ENCODE measurements around a stretch of chr16.

DNA sequence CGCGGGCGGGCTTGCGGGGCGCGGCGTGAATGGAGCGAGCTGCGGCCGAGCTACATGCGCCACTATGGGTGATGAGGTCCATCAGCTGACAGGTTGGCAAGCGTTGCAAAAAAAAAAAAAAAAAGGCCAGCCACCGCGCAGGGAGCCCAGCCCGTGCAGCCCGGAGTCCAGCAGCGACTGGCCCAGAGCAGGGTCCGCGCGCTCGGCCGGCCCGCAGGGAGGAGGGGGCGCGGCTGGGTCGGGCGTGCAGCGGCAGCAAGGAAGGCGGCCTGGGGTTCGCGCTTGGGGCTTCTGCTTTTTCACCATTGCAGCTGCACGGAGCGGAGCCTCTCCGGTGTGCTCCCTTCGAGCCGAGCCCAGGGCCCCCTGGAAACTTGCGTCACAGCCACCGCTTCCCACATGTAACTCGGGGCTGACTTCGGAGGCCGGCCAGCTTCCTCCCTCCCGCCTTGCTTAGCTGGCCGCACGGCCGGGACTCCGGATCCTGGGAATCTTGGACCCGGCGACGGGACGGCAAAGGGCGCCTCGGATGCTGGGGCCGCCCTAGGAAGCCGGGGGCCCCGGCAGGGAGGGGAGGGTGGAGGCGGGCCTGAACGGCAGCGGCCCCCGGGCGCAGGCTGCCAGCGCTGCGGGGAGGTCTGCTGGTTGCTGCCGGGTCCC, 531 bp upstream of the TFAP4 start:
- RAMPAGE, long total RNA: no peak
- RRBS, 2 experiments: 2% methylated on average over 34 of the region's 63 CpGs
CAGE:
- cytosol, long polyA minus RNA: no peak
- cytosol, long polyA plus RNA: no peak
- long polyA plus RNA: no peak
- nucleolus, long total RNA: no peak
- nucleus, long polyA plus RNA: no peak
- nucleus, long total RNA: no peak

DNA sequence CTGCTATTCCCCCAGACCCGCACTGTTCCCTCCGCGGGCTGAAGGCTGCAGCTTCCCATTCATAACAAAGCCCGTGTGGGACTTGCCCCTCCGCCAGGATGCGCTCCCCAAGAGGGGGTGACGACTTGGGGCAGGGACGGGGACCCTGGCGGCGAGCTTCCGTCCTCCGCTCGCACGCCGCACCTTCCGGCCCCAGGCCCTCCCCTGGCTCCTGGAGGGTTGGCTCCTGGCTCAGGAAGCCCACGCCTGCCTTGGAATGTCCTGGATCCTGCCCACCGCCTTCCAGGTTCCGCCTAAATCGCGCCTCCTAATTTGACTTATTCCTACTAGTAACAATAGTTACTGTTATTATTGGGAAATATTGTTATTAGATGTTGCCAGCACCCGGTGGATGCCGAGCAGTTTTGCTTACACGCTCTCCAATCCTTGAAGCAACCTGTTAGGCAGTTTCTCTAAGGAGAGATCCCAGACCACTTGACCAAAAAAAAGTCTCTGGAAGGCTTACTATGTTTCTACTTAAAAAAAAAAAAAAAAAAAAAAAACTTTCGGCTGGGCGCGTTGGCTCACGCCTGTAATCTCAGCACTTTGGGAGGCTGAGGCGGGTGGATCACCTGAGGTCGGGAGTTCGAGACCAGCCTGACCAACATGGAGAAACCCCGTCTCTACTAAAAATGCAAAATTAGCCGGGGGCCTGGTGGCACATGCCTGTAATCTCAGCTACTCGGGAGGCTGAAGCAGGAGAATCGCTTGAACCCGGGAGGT, 1.2 kb upstream of the TFAP4 start:
- RAMPAGE, long total RNA: no peak
- RRBS, 2 experiments: no CpG with 5 or more reads among the region's 36 CpGs
CAGE:
- cytosol, long polyA minus RNA: no peak
- cytosol, long polyA plus RNA: no peak
- long polyA plus RNA: no peak
- nucleolus, long total RNA: no peak
- nucleus, long polyA plus RNA: no peak
- nucleus, long total RNA: no peak

GRCh38 chr16:4352151-4353104, 1.3 kb upstream of the PAM16 start:
- RAMPAGE, long total RNA: no peak
- RRBS, 2 experiments: 97 to 100% methylated on average over 1 of the region's 9 CpGs
CAGE:
- cytosol, long polyA minus RNA: no peak
- cytosol, long polyA plus RNA: no peak
- long polyA plus RNA: no peak
- nucleolus, long total RNA: no peak
- nucleus, long polyA plus RNA: no peak
- nucleus, long total RNA: no peak

DNA sequence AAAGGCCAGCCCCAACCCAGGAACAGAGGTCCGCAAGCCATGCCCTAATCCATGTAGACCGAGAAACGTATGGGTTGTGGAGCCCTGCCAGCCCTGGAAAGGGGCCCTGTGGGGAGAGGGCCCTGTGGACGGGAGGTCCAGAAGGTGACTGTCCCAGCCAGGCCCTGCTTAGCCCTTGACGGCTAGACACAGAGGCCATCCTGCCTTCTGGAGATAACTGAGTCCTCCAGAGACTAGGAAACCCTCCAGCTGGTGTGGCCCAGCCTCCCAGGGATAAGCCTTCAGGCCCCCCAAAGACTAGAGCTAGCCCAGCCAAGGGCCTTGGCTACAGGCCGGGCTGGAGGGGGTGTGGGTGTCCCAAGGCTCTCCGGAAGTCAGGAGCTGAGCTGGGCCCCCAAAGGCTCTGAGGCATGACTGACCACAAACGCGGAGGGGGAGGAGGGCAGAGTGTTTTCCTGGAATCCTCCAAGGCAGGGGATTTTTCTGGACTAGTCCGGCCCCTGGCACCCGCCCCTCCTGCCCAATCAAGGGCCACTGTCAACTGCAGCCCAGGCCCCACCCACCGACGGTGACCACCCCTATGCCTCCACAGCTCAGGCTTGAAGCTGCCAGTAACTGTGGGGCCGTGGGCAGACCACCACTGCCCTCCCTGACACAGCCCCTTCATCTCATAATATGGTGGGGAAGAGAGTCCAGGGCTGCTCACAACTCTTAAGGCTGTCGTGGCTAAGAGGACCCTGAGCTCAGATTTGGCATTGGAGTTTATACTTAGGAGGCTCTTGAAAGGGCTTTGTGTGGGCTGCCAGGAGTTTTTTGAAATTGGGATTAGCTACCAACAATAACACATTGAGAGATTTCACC, 887 bp upstream of the VASN start:
- RAMPAGE, long total RNA: no peak
- RRBS, 2 experiments: no CpG with 5 or more reads among the region's 15 CpGs
CAGE:
- cytosol, long polyA minus RNA: no peak
- cytosol, long polyA plus RNA: no peak
- long polyA plus RNA: no peak
- nucleolus, long total RNA: no peak
- nucleus, long polyA plus RNA: no peak
- nucleus, long total RNA: no peak

DNA sequence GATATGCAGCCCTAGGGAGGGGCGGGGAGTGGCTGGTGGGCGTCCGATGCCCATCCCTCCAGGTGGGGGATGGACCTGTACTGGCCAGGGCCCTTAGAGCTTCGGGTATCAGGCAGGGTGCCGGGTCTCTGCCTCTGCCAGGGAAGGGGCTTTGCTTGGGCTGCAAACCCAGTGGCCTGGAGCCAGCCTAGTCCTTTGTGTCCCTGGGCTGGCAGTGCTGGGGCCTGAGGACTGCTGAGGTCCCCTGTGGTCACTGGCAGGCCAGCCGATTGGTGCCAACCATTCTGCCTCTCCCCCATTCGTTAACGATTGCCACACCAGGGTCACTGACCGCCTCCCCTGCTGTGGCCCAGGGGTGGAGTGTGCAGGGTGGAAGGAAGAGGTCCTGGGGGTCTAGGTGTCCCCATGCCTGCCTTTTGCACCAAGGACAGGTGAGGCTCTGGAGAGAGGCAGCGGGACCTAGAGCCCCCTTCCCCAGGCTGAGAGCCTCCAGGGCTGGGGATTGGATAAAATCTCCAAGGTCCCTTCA, 881 bp downstream of the VASN start:
- RAMPAGE, long total RNA: no peak
- RRBS, 2 experiments: no CpG with 5 or more reads among the region's 10 CpGs
CAGE:
- cytosol, long polyA minus RNA: no peak
- cytosol, long polyA plus RNA: no peak
- long polyA plus RNA: no peak
- nucleolus, long total RNA: no peak
- nucleus, long polyA plus RNA: no peak
- nucleus, long total RNA: no peak

GRCh38 chr16:4378139-4378668, 6.6 kb downstream of the VASN start:
- RAMPAGE, long total RNA: no peak
- RRBS, 2 experiments: no CpG with 5 or more reads among the region's 15 CpGs
CAGE:
- cytosol, long polyA minus RNA: no peak
- cytosol, long polyA plus RNA: no peak
- long polyA plus RNA: no peak
- nucleolus, long total RNA: no peak
- nucleus, long polyA plus RNA: no peak
- nucleus, long total RNA: no peak

GRCh38 chr16:4381654-4382383, 10.2 kb downstream of the VASN start:
- RAMPAGE, long total RNA: no peak
- RRBS, 2 experiments: no CpG with 5 or more reads among the region's 41 CpGs
CAGE:
- cytosol, long polyA minus RNA: no peak
- cytosol, long polyA plus RNA: no peak
- long polyA plus RNA: no peak
- nucleolus, long total RNA: no peak
- nucleus, long polyA plus RNA: no peak
- nucleus, long total RNA: no peak

DNA sequence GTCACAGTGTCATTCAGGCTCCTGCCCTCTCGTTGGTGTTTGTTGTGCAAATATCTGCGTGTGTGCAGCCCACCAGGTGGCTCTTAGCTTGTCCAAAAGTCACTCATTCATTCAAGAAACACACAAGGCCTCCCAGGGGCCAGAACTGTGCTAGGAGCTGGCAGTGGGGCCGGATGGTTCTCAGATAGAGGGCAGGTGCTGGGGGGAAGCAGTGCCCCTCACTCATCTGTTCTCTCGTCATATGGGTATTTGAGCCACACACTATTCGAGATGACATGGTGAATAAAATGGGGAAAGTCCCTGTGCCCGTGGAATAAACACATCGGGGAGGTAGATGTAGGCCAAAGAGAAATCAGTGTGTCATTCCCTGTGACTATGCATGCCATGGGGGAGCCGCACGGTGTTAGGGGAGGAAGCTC, 18.1 kb downstream of the VASN start:
- RAMPAGE, long total RNA: no peak
- RRBS, 2 experiments: no CpG with 5 or more reads among the region's 9 CpGs
CAGE:
- cytosol, long polyA minus RNA: no peak
- cytosol, long polyA plus RNA: no peak
- long polyA plus RNA: no peak
- nucleolus, long total RNA: no peak
- nucleus, long polyA plus RNA: no peak
- nucleus, long total RNA: no peak

DNA sequence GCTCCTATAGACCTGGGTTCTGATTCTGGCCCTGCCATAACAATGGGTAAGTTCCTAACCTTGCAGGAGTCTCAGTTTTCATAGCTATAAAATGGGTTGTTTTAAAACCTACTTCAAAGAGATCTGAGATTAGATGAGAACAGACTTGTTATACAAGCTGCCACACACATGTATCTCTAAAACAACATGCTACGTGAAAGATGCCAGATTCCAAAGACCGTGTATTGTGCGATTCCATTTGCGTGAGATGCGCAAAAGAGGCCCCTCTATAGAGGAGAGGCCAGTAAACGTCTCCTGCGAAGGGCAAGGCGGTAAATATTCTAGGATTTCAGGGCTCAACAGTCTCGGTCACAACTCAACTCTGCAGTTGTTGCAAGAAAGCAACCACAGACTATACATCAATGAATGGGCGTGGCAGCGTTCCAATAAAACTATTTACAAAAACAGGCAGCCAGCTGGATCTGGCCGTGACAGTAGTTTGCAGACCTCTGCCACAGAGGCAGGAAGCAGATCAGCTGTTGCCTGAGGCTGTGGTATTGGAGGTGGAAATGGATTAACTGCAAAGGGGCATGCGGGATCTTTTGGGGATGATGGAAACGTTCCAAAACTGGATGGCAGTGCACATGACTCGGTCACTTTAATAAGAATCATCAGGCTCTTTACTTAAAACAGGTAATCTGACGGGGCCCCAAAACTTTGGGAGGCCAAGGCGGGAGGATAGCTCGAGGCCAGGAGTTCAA, 5.8 kb downstream of the CORO7 start:
- RAMPAGE, long total RNA: no peak
- RRBS, 2 experiments: no CpG with 5 or more reads among the region's 18 CpGs
CAGE:
- cytosol, long polyA minus RNA: no peak
- cytosol, long polyA plus RNA: no peak
- long polyA plus RNA: no peak
- nucleolus, long total RNA: no peak
- nucleus, long polyA plus RNA: no peak
- nucleus, long total RNA: no peak

GRCh38 chr16:4425237-4425698, 400 bp upstream of the DNAJA3 start:
- RAMPAGE, long total RNA: no peak
- RRBS, 2 experiments: no CpG with 5 or more reads among the region's 32 CpGs
CAGE:
- cytosol, long polyA minus RNA: no peak
- cytosol, long polyA plus RNA: no peak
- long polyA plus RNA: no peak
- nucleolus, long total RNA: no peak
- nucleus, long polyA plus RNA: no peak
- nucleus, long total RNA: no peak

- RAMPAGE, long total RNA: no peak
- RRBS, 2 experiments: 100% methylated on average over 2 of the region's 13 CpGs; no CpG with 5 or more reads in 1 of the 2 experiments
CAGE:
- cytosol, long polyA minus RNA: no peak
- cytosol, long polyA plus RNA: no peak
- long polyA plus RNA: no peak
- nucleolus, long total RNA: no peak
- nucleus, long polyA plus RNA: no peak
- nucleus, long total RNA: no peak
Observed at GRCh38 chr16:4507814-4508391, 30.7 kb downstream of the CDIP1 start.

GRCh38 chr16:4676819-4677296, 16.5 kb upstream of the NUDT16L1 start:
- RAMPAGE, long total RNA: no peak
- RRBS, 2 experiments: no CpG with 5 or more reads among the region's 11 CpGs
CAGE:
- cytosol, long polyA minus RNA: no peak
- cytosol, long polyA plus RNA: no peak
- long polyA plus RNA: no peak
- nucleolus, long total RNA: no peak
- nucleus, long polyA plus RNA: no peak
- nucleus, long total RNA: no peak

GRCh38 chr16:4677891-4678641, 15.3 kb upstream of the NUDT16L1 start:
- RAMPAGE, long total RNA: no peak
- RRBS, 2 experiments: no CpG with 5 or more reads among the region's 15 CpGs
CAGE:
- cytosol, long polyA minus RNA: no peak
- cytosol, long polyA plus RNA: no peak
- long polyA plus RNA: no peak
- nucleolus, long total RNA: no peak
- nucleus, long polyA plus RNA: no peak
- nucleus, long total RNA: no peak

GRCh38 chr16:4725059-4725563, 9.0 kb downstream of the ANKS3 start:
- RAMPAGE, long total RNA: no peak
- RRBS, 2 experiments: no CpG with 5 or more reads among the region's 5 CpGs
CAGE:
- cytosol, long polyA minus RNA: no peak
- cytosol, long polyA plus RNA: no peak
- long polyA plus RNA: no peak
- nucleolus, long total RNA: no peak
- nucleus, long polyA plus RNA: no peak
- nucleus, long total RNA: no peak

DNA sequence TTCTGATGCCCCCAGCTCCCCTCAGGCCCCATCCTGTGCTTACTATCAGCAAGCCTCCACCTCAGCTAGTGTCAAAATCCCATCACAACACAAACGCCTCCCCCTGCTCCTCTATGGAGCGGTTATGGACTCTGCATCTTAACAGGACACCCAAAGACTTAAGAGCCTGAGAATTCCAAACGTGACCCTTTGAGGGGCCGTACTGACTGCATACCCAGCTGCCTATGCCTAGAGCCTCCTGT, 5.5 kb downstream of the ANKS3 start:
- RAMPAGE, long total RNA: no peak
- RRBS, 2 experiments: no CpG with 5 or more reads among the region's 4 CpGs
CAGE:
- cytosol, long polyA minus RNA: no peak
- cytosol, long polyA plus RNA: no peak
- long polyA plus RNA: no peak
- nucleolus, long total RNA: no peak
- nucleus, long polyA plus RNA: no peak
- nucleus, long total RNA: no peak

GRCh38 chr16:4834475-4834711, 12.7 kb downstream of the GLYR1 start:
- RAMPAGE, long total RNA: no peak
- RRBS, 2 experiments: no CpG with 5 or more reads among the region's 5 CpGs
CAGE:
- cytosol, long polyA minus RNA: no peak
- cytosol, long polyA plus RNA: no peak
- long polyA plus RNA: no peak
- nucleolus, long total RNA: no peak
- nucleus, long polyA plus RNA: no peak
- nucleus, long total RNA: no peak

GRCh38 chr16:4840048-4840777, 6.9 kb downstream of the GLYR1 start:
- RAMPAGE, long total RNA: no peak
- RRBS, 2 experiments: no CpG with 5 or more reads among the region's 5 CpGs
CAGE:
- cytosol, long polyA minus RNA: no peak
- cytosol, long polyA plus RNA: no peak
- long polyA plus RNA: no peak
- nucleolus, long total RNA: no peak
- nucleus, long polyA plus RNA: no peak
- nucleus, long total RNA: no peak

- RAMPAGE, long total RNA: no peak
- RRBS, 2 experiments: no CpG with 5 or more reads among the region's 9 CpGs
CAGE:
- cytosol, long polyA minus RNA: no peak
- cytosol, long polyA plus RNA: no peak
- long polyA plus RNA: no peak
- nucleolus, long total RNA: no peak
- nucleus, long polyA plus RNA: no peak
- nucleus, long total RNA: no peak
Observed at GRCh38 chr16:4876673-4877197, 29.5 kb downstream of the UBN1 start.

- RAMPAGE, long total RNA: no peak
- RRBS, 2 experiments: no CpG with 5 or more reads among the region's 20 CpGs
CAGE:
- cytosol, long polyA minus RNA: no peak
- cytosol, long polyA plus RNA: no peak
- long polyA plus RNA: no peak
- nucleolus, long total RNA: no peak
- nucleus, long polyA plus RNA: no peak
- nucleus, long total RNA: no peak
Observed at GRCh38 chr16:4918494-4919473, 18.2 kb downstream of the PPL start.

- RAMPAGE, long total RNA: no peak
- RRBS, 2 experiments: no CpG with 5 or more reads among the region's 15 CpGs
CAGE:
- cytosol, long polyA minus RNA: no peak
- cytosol, long polyA plus RNA: no peak
- long polyA plus RNA: no peak
- nucleolus, long total RNA: no peak
- nucleus, long polyA plus RNA: no peak
- nucleus, long total RNA: no peak
Observed at GRCh38 chr16:5450137-5451008, 352.8 kb upstream of the EEF2KMT start.